Gallbladder (tissue), 1 donor: ENCODE measurements around a stretch of chr5.

GRCh38 chr5:7396530-7397023 lies 639 bp downstream of the ADCY2 start:
- PRO-cap: no peak

DNA sequence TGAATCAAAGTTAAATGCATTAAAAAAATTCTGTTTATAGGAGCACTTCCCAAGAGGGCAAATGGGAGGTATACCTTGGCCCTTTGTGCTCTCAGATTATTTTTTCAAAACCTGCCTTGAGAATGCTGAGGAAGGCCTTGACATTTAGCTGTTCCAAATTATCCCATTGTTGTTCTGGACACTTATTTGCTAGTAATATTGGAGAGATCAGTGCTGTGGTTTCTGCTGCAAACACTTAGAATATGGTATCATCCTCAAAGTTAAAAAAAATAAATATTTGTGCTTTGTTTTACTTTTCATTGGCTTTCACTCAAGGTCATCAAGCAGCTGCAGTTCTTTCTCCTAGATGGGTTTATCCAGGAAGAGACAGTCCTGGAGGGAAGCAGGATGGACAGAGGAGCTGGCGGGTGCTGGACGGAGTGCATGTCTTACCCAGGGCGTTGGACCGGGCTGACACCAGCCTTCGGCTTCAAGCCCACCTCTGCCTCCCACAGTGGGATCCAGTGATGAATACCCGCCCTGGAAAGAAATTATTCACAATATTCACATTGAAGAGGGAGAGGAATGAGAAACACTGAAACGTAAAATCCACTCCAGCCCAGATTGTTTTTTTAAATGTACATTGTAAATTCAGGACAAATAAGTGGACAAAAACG lies 193.6 kb downstream of the MTRR start:
- PRO-cap: no peak

GRCh38 chr5:9484008-9484529 lies 61.8 kb downstream of the SEMA5A start:
- PRO-cap: no peak

DNA sequence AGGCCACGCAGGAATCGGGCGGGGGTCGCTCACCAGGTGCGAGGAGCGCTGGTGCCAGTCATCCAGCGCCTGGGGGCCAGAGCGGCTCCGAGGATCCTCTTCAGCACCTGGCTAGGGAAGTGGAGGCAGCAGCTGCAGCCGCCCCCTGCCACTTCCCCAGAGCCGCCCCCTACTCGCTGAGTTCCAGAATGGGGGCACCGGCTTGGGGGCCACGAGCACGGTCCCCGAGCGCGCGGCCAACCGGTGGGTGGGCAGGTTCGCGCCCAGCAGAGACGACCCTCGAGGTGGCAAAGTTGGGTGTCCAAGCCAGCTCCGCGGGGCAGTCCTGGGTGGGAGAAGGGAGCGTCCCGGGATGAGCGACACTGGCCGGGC lies 338 bp downstream of the SEMA5A start:
- PRO-cap: no peak

- PRO-cap: no peak
Observed at GRCh38 chr5:10250825-10251236, 751 bp downstream of the CCT5 start.

GRCh38 chr5:10288460-10289298 lies 19.0 kb downstream of the CMBL start:
- PRO-cap: no peak

GRCh38 chr5:10303459-10304242 lies 4.1 kb downstream of the CMBL start:
- PRO-cap: no peak

DNA sequence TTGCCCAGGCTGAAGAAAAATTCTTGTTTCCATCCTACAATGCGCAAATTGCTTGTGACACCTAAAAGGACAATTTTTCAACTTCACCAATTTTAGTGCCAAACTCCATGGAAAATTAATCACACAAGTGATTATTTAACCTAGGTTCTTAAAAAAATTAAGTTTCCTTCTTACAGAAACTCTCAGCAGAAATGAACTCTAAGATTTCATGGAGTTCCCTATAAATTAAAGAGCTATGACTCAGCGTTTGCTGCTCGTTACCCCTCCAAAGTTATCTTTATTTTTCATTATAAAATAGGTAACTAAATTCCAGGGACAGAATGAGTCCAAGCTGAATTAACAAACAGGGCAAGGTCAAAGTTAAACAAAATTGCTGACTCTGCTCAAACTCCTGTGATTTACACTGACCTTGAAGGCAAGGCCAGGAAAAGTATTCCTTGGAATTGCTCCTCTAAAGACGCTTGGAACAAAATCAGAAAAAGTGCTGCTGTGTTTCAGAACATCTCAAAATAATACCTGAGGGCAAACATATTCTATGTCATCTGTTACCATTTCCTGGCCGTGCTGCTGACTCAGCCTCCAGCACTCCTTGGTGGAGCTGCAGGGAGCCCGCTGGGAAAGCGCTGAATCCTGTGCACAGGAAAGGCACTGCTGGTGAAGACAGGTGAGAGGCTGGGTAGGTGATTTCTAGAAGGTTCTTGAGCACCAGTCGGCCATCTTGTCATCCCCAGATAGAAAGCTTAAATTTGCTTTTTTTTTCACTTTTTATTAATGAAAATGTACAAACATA lies 2.5 kb upstream of the CMBL start:
- PRO-cap: no peak

GRCh38 chr5:10339069-10339856 lies 14.2 kb upstream of the MARCHF6 start:
- PRO-cap: no peak

DNA sequence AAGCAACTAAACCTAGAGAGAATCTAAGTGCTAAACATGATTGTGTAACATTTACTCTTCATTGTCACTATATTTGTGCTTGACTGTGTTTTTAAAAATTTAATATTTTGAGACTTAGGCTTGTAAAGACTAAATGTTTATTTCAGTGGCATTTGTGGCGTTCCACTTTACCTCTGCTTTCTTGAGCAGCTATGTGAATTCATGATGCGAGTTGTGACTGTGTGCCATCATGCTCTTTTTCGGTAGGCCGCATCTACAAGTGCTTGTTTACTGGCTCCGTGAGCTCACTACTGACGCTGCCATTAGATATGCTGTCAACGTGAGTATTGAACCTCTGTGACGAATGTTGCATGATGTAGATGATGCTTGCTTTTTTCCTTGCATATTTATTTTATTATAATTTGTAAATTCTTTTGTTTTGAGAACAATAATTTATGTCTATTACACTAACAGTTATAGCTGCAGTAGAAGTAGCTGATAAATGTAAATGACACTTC lies 33.3 kb downstream of the MARCHF6 start:
- PRO-cap: no peak

DNA sequence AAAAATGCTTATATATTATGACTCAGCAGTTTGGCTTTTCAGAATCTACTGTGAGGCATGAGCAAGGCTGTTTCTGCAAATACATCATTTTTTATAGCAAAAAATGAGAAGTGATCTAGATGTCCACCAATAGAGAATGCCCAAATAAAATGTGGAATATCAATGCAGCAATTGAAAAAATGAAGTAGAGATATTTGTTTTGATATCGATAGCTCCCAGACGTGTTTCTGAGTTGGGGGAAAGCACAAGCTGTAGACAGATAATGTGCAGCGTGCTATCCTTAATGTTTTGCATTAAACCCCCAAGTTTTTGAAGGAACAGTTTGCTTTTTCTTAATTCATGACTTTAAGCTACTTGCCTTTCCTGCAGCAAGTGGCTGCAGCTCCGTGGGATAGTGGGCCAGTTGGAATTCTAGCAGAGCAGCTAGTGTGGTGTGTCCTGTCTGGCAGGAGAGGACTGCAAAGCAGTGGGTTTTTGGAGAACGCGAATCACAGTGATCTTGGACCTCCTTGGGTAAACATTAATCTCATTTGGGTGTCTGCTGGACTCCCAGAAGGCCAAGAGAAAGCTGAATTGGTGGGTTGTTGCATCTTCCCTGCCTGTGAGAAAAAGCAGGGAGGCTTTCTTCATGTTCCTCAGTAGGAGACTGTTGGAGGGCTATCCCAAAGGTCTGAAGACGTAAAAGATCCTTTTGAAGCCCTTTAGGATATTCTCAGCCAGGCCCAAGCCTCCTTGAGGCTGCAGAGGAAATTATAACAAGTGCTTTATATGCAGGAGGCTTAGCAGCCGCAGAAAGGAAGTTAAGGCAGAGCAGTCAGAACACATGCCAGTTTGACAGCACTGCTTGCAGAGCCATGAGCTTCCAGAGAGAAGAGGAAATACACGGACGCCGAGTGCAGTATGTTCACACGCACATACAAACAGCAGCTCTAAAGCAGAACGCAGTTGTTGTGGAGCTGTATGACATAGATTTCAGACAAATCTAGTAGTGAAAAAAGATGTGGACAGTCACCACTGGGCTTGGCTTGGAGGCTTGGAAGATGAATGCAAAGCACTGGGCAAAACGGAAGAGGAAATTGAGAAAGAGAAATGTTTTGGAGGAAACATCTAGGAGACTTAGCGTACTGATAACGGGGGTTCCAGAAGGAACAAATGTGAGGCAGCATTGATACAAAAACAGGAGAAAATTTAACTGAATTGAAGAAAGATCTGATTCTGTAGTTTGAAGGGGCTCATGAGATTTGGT lies 20.1 kb upstream of the ROPN1L start:
- PRO-cap: no peak

DNA sequence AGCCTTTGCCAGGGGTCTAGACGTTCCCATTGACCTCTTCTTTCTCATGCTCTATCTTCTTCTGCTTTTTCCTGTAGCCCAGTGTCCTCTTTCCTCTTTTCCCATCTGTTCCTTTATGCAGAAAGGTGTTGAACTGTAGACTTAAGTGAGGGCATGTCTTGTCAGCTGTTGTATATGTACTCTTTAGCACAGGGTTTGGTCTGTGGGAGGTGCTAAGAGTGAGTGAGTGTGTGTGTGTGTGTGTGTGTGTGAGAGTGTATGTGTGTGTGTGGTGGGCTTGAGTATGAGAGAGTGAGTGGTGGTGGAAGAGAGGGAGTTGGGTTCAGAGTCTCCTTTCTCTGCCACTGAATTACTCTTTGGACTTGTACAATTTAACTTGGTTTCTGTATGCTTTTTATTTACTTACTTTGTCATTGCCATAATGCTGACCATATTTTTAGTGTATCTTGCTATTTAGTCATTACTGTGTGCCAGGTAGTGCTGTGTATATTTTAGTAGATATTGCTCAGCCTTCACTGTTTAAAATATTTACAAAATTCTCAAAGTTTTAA lies 10.2 kb upstream of the ROPN1L start:
- PRO-cap: no peak

- PRO-cap: no peak
Observed at GRCh38 chr5:10595231-10595765, 31.4 kb downstream of the ANKRD33B start.

GRCh38 chr5:10696797-10697336 lies 64.2 kb downstream of the DAP start:
- PRO-cap: no peak

- PRO-cap: no peak
Observed at GRCh38 chr5:10745465-10746277, 15.4 kb downstream of the DAP start.

DNA sequence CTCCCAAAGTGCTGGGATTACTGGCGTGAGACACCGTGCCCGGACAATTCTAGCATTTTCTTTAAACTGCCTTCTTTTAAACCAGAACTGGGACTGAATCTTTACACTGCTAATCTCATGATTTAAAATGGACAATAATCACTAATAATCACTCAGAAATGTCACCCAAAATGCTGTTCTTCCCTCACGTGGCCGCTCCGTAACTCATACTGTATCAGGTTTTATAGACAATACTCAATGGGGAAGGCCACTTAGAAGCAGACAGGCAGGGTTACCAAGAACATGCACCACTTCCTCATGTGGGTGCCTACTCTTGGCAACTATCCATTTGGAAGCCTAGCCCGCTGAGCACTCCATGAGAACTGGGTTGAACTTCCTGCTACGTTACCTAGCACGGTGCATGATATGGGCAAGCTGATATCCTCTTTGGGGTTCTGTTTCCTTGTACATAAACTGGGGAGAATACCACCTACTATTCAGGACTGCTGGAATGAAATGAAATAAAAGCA lies 14.4 kb downstream of the DAP start:
- PRO-cap: bidirectional peak, plus-strand start at position 254 of the sequence, minus-strand start at position 196 of the sequence

GRCh38 chr5:11063714-11064022 lies 302.6 kb upstream of the DAP start:
- PRO-cap: no peak

DNA sequence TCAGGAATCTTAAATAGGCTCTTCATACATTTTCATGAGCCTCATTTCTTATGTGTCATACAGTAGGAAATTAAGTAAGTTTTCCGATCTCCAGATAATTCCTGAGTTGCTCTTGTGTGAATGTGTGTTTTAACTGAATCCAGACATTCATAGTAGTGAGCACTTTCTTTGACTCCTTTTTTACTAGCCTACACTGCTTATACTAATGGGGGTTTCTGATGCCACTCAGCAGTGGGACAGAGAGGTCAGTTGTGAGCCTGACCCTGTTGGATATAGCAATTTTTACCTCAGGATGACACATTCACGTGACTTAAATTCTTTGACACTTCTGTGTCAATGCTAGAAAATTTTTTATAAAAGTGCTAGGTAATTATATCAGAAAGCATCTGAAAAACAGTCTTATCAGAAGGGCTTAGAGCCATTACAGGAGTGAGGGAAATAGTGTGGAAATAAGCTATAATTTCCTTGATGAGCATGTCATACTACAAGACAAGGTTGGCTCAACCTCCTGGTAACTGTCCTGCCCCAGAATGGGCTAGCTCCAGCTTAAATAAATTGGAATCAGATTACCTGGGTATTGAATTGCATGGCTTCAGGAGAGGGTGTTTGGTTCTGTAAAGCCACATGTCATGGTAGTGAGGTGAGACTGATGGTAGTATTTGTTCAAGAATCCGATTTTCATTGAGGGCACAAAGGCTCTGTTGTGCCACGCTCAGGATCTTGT lies 20.9 kb downstream of the TRIO start:
- PRO-cap: no peak

GRCh38 chr5:14172084-14173047 lies 29.2 kb downstream of the TRIO start:
- PRO-cap: no peak

- PRO-cap: no peak
Observed at GRCh38 chr5:14440120-14440496, 141.5 kb upstream of the OTULINL start.